Measurements from ENCODE around the gene ARAP2.

DNA sequence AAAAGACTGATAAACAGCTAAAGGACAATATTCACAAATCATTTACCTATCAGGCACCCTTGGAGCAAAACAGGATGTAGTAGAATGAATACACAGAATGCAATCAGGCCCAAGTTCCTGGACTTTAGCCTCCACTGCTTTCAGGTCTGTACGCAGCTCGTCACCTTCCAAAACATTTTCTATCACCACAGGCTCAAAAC is 5.4 kb downstream of the SEPSECS start:
- PRO-cap: unidirectional peak, plus-strand start at position 134 of the sequence

DNA sequence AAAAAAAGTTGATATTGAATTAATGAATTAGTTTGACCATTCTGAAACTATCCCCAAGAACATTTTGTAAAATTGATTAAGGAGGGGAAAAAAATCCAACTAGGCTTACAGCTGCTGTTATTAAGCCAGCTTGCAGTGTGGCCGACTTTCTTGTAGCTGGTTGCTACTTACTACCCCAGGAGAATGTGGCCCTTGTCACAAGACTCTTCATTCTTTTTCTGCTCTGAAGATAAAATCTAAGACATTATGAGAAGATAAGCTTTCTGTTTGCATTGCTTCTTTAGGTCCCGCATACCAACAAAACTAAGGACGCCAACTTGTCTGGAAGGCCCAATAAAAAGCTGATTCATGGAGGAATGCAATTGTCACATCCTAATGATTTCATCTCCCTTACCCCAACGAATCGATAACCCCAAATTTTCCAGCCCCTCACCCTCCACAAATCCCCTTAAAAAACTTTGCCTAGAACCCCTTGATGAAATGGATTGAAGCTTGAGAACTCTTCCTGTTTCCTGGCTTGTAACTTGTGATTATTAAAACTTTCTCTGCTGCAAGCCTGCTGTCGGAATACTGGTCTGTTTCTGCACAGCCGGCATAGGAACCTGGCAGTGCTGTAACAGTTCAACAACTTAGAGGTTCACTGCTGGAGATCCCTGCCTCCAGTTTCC is 1.0 kb upstream of the SEPSECS start:
- PRO-cap: no peak

GRCh38 chr4:25171646-25171992 is 11.4 kb upstream of the SEPSECS start:
- PRO-cap: no peak

GRCh38 chr4:25313487-25313770 is 855 bp downstream of the ZCCHC4 start:
- PRO-cap: no peak

GRCh38 chr4:25795617-25796512 is 66.9 kb downstream of the SEL1L3 start:
- PRO-cap: no peak

GRCh38 chr4:25820036-25820497 is 42.7 kb downstream of the SEL1L3 start:
- PRO-cap: no peak

- PRO-cap: no peak
Observed at GRCh38 chr4:26150877-26151336, 169.9 kb upstream of the RBPJ start.

- PRO-cap: no peak
Observed at GRCh38 chr4:26213867-26214215, 107.0 kb upstream of the RBPJ start.

DNA sequence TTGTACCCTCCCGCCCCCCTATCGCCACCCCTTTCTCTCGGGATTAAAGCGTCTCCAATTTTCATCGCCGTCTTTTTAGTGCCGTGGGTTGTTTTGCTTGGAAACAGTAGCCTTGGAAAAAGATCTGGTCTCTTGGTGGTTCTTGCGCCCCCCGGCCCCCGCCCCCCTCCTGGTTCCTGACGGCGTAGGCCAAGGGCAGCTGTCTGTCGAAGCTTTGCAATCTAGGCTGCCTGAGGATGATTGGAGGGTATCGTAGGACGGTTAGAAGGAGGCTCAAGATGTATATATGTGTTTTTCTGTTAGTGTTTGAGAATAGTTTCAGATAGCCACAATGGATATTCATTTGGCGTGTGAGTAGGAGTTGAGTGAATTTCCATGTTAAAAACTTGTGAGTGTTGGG is 1.1 kb downstream of the RBPJ start:
- PRO-cap: no peak

DNA sequence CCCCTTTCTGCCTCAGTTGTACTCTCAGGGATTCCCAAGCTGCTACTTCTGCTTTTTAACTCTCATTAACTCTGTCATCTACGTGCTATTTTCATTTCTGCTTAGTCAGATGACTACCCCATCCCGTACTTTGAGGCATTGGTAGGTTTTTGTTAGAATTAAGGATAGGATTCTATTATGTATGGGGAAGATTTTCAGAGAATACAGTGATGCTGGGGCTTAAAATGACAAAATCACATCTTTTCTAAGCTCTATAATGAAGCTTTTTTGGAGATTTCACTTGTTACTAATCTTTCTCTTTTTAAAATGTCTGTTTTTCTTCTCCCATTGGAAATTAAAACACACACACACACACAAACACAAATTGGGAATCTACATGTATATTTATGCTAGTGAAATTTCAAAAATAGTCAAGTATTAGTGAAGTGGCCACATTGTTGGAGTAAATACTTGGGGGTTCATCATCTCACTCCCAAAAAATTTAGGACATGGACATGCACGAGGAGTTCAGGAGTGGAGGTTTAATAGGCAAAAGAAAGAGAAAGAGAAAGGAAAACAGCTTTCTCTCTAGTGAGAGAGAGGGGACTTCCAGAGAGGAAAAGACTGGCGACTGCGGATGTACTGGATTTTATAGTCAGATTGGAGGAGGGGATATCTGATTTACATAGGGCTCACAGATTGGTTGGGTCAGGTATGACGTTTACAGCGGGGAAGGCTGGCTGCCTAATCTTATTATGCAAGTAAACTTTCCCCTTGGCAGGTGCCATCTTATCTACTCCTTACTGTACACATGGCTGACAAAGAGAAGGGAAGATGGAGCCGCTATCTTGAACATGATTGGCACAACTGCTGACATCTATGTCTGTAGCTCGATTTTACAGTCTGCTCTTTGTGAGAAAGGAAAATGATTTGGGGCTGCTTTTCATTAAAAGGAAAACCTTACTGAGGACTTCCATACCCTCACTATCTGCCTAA is 25.2 kb downstream of the RBPJ start:
- PRO-cap: unidirectional peak, minus-strand start at position 605 of the sequence

- PRO-cap: no peak
Observed at GRCh38 chr4:26359413-26359928, 38.7 kb downstream of the RBPJ start.

DNA sequence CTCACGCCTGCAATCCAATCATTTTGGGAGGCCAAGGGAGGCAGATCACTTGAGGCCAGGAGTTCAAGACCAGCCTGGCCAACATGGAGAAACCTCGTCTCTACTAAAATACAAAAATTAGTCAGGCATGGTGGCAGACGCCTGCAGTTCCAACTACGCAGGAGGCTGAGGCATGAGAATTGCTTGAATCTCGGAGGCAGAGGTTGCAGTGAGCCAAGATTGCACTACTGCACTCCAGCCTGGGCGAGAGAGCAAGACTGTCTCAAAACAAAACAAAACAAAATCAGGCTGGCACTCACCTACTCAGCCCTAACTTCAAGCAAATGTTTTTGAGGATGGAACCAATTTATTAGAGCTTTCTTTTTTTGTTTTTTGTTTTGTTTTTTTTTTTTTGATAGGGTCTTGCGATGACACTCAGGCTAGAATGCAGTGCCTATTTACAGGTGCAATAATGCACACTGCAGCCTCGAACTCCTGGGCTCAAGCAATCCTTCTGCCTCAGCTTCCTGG is 33.2 kb upstream of the STIM2 start:
- PRO-cap: no peak

DNA sequence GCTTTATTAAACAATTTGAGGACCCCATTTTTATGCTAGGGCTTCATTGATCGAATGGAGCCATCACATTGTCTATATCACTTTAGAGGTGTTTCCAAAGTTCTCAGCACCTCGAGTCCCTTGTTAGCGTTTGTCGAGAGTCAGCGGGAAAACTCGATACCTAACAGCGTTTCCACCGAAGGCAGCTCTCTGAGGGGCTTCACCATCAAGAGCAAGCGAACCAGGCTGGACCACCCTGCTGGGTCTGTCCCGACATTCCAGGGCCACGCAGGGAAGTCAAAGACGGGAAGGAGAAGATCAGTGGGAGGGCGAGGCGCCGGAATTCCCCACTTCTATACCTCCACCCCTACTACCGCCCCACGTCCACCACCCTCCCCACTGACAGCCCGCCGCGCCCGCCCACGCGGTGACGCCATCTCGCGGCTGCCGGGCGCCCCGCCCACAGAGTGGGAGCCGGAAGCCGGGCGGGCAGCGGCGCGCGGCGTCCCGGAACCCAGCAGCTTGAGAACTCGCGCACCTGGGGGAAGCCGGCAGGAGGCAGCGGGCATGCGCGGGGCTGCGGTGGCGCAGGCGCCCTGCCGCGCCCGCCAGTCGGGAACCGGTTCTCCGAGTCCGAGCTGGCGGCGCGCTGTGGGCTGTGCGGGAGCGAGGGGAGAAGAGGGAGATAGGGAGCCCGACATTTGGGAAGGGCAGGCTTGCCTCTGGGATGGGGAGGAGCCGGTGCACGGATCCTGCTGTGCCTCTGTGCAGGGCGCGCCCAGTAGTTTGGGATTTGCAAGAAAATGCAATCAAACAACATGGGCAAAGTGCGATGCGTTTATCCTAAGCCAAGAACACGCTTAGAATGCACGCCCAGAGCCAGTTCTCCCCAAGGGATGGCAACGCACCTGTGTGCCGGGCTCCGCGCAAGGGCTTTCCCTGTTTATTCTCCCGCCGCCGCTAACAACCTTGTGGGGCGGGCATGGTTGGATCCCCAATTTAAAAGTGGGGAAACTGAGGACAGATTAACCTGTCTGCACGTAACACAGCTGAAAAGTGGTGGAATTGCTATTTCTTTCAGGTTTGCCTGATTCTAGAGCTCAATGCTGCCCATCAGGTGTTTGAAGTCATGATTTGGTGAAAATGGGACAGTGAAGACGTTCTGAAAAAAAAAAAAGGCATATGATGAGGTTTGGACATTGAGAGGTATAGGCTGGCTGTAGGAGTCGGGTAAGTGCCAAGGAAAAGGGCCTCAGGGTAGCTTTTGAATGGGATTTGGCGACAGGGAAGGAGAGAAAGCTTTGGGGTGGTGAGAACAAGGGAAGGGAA is 3.0 kb upstream of the STIM2 start:
- PRO-cap: bidirectional peak, plus-strand start at position 444 of the sequence, minus-strand start at position 443 of the sequence; bidirectional peak, plus-strand start at position 601 of the sequence, minus-strand start at position 503 of the sequence

GRCh38 chr4:26872846-26873787 is 12.5 kb downstream of the STIM2 start:
- PRO-cap: no peak

- PRO-cap: no peak
Observed at GRCh38 chr4:26992573-26993164, 132.0 kb downstream of the STIM2 start.

GRCh38 chr4:30721353-30721534 is 1.1 kb downstream of the PCDH7 start:
- PRO-cap: unidirectional peak, plus-strand start at chr4:30721420

- PRO-cap: no peak
Observed at GRCh38 chr4:36077470-36078367, 166.6 kb downstream of the ARAP2 start.

- PRO-cap: no peak
Observed at GRCh38 chr4:36129022-36130153, 114.9 kb downstream of the ARAP2 start.

DNA sequence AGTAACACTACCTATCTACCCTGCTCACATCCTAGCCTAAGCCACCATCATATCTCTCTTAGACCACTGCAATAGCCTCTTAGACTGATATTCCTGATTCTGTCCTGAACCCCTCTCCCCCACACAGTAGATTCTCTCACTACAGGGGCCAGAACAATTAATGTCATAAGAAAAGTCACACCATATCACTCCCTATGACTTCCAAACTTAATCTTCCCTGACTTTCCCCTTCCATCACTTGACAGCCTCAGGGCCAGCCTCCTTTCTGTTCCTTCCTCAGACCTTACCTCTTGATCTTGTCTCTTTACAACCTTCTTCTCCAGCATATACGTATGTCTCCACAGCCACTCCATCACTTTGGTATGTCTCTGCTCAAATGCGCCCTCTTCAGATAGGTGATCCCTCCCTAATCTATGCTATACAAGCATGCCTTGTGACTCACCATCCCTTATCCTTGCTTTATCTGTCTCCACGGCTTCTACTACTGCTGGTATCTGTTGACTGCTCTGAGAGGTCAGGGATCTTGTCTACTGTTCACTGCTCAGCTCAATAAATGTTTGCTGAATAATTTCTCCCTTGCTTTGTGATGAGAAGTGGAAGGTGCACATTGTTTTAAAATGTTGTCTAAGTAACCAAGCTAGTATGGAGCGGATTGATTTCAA is 9.1 kb downstream of the ARAP2 start:
- PRO-cap: no peak

DNA sequence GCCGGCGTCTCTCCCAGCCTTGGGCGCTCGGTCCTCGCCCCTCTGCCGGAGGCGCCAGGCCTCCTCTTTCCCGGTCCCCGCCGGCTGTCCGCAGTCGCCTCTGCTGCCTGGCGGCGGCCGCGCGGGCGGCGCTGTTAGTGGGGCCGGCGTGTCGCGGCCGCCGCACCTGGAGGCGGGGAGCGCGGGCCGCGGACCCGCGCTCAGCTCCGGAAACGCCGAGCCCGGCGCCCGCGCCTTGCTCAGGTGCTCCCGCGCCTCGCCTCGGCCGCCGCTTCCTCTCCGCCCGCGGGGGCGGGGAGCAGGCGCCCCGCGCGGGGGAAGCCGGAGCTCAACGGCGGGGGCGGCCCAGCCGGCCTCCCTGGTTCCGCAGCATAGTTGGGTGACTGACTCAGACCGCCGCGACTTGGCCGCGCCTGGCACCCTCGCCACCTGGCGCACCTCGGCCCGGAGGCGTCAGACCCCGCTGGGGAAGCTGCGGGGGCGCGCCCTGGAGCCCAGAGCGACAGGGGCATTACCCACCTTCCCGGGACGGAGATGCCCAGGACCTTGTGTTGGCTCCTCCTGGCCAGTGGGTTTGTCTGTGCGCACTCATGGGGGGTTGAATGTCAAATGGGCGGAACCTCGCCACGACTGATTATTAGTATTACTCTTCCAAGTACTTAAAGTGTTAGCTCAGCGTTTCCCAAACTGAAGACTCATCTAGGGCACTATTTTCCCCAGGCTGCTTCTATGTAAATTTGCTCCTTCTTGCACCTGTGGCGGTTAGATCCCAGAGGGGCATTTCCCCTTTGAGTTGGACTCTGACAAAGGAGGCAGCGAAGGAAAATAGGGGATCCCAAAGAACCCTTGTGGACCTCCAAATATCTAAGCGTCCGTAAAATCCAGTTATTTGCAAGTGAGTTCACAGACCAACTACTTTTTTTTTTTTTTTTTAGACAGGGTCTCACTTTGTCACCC is at the start of gene ARAP2:
Gene ARAP2 (minus strand): TSS at position 278 of the 957 bp plus-strand sequence.
- PRO-cap: bidirectional peak, plus-strand start at position 391 of the sequence, minus-strand start at position 278 of the sequence; bidirectional peak, plus-strand start at position 456 of the sequence, minus-strand start at position 431 of the sequence; unidirectional peak, minus-strand start at position 576 of the sequence; unidirectional peak, minus-strand start at position 632 of the sequence

All from ileum (tissue), 1 donor.